ENCODE results near the gene APOLD1.

- PRO-cap, result no peak
CAGE:
- cytosol, long polyA minus RNA, result no peak
- cytosol, long polyA plus RNA, result no peak
- long polyA plus RNA, result no peak
- nucleus, long polyA minus RNA, result no peak
- nucleus, long polyA plus RNA, result no peak
Observed at GRCh38 chr12:12086880-12087490, 16.2 kb downstream of the BCL2L14 start.

- PRO-cap, result no peak
CAGE:
- cytosol, long polyA minus RNA, result no peak
- cytosol, long polyA plus RNA, result no peak
- long polyA plus RNA, result no peak
- nucleus, long polyA minus RNA, result no peak
- nucleus, long polyA plus RNA, result no peak
Observed at GRCh38 chr12:12179410-12180366, 87.2 kb downstream of the LRP6 start.

DNA sequence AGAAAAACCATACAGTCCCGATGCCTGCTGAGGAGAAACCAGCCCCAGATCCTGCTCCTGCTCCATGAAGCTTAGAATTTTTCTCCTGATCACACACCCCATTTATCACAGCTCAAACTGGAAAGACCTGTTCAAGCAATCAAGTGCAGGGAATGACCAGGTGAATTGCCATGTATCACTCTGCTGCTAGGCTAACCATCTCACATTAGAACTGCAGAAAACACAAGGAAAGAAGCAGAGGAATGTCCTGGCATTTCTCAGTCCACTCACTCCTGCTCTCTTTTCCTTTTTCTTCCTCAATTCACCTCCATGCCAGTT, 18.1 kb downstream of the MANSC1 start:
- PRO-cap, result no peak
CAGE:
- cytosol, long polyA minus RNA, result no peak
- cytosol, long polyA plus RNA, result no peak
- long polyA plus RNA, result no peak
- nucleus, long polyA minus RNA, result no peak
- nucleus, long polyA plus RNA, result no peak

DNA sequence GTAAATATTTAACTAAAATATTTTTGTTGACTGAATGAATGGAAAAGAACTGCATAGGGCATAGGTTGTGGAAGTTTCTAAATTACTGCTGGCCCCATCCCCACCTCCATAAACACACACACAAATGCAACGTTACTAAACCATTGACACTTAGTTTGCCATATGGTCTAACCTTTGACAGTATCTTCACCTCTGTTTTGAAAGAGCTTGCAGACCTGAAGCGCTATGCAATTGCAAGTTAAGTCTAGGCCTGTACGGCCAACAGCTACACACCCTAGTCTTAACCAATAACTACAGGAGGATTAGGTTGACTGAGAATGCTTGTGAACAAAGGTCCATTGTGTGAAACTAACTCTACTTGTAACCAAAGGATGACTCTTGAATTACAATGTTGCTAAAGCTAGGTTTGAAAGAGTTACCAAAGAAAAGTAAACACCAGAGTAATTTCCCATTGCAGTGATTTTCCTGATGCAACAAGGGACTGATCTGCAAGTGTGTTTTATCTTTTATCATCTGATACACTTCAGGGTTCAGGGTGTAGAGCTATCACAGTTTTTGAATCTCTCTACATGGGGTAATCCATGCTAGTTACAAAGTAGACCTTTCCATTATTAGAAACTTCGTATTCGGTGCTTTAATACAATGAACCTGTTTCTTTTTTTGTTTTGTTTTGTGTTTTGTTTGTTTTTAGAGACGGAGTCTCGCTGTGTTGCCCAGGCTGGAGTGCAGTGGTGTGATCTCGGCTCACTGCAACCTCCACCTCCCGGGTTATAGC, 1.1 kb upstream of the MANSC1 start:
- PRO-cap, result no peak
CAGE:
- cytosol, long polyA minus RNA, result no peak
- cytosol, long polyA plus RNA, result no peak
- long polyA plus RNA, result no peak
- nucleus, long polyA minus RNA, result no peak
- nucleus, long polyA plus RNA, result no peak

DNA sequence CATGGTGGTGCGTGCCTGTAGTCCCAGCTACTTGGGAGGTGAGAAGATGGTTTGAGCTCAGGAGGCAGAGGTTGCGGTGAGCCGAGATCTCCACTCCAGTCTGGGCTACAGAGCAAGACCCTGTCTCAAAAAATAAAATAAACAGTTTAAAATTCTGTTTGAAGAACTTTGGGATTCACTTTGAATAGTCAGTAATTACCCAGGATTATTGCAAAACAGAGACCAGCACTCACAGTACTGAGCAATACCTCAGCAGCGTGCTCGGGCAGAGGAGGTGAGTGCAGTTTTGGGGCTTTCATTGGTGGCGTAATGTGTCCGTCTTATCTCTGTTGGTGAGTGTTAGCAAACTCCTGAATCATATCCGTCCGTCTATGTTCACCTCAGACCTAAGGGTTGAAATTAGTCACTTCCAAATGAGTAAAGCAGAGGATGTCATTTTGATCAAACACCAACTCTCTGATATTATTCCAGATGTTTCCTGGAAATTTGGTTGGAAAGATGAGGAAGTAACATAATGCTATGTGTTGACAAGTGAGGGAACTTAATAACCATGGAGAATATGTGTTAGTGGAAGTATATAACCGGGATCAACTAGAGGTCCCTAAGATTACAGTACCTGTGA, 82.7 kb downstream of the BORCS5 start:
- PRO-cap, result bidirectional peak, plus-strand start at position 567 of the sequence, minus-strand start at position 239 of the sequence
CAGE:
- cytosol, long polyA minus RNA, result no peak
- cytosol, long polyA plus RNA, result no peak
- long polyA plus RNA, result no peak
- nucleus, long polyA minus RNA, result no peak
- nucleus, long polyA plus RNA, result no peak

- PRO-cap, result bidirectional peak, plus-strand start at chr12:12443799, minus-strand start at chr12:12443528
CAGE:
- cytosol, long polyA minus RNA, result no peak
- cytosol, long polyA plus RNA, result no peak
- long polyA plus RNA, result no peak
- nucleus, long polyA minus RNA, result no peak
- nucleus, long polyA plus RNA, result no peak
Observed at GRCh38 chr12:12443291-12444170, 86.7 kb downstream of the BORCS5 start.

DNA sequence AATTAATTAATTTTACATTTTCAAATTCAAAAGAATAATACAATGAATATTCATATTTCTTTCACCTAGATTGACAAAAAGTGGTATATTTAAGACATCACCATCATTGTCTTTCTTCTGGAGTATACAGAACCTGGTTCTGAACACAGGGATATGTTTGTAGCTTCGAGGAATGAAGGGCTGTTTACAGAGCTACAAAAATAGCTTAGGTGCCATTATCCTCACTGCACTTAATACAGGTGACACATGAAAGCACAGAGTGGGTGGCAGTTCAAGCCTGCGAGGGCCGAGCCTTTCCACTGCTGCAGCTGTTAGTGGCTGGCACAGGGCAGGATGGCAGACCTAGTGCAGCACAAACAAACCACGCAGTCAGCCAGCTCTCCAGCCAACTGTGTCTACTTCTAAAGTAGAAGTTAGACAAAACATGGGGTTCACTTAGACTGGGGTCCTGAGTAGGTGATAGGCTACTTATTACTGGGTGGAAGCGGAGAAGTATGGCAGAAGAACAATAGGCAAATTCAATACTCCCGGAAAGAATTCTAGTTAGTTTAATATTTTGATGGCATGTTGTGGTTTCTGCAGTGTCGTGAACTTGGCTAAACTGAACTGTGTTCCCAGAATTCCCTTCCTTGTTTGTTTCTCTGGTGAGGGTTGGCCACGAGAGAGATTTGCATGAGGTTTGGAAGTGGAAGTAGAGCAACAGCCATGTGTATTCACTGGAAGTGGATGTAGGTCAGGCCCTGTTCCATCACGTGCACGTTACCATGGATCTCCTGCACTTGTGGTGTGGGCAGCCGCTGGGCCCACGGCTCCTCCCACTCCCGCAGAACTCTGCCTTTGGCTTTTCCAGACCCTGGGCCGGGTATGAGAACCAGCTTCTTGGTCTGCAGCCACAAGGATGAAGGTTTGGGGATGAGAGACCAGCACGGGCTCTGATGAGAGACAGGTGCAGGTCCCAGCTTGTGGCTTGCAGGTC, 95.3 kb downstream of the DUSP16 start:
- PRO-cap, result no peak
CAGE:
- cytosol, long polyA minus RNA, result no peak
- cytosol, long polyA plus RNA, result no peak
- long polyA plus RNA, result no peak
- nucleus, long polyA minus RNA, result no peak
- nucleus, long polyA plus RNA, result no peak

GRCh38 chr12:12469093-12469878, 93.4 kb downstream of the DUSP16 start:
- PRO-cap, result no peak
CAGE:
- cytosol, long polyA minus RNA, result no peak
- cytosol, long polyA plus RNA, result no peak
- long polyA plus RNA, result no peak
- nucleus, long polyA minus RNA, result no peak
- nucleus, long polyA plus RNA, result no peak

- PRO-cap, result no peak
CAGE:
- cytosol, long polyA minus RNA, result no peak
- cytosol, long polyA plus RNA, result no peak
- long polyA plus RNA, result no peak
- nucleus, long polyA minus RNA, result no peak
- nucleus, long polyA plus RNA, result no peak
Observed at GRCh38 chr12:12519189-12519766, 43.4 kb downstream of the DUSP16 start.

DNA sequence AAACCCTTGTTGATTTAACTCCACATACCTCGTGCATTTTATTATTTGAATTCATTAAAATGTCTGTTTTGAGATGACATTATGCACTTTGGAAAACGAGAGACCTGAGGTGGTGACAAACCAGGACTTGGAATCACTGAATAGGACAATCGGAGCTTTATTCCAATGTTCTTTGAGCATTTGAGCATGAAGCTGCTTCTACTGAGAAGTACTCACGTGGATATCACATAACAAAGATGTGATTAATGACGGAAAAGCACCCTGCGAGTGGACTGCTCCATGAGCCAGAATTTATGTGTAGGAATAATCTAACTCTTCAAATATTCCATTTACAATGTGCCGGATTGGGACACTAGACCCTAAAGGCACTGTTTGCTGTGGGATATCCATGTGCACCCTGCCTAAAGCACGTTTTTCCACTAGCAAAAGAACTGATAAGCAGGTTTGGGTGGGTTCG, 820 bp upstream of the DUSP16 start:
- PRO-cap, result no peak
CAGE:
- cytosol, long polyA minus RNA, result no peak
- cytosol, long polyA plus RNA, result no peak
- long polyA plus RNA, result no peak
- nucleus, long polyA minus RNA, result no peak
- nucleus, long polyA plus RNA, result no peak

- PRO-cap, result no peak
CAGE:
- cytosol, long polyA minus RNA, result no peak
- cytosol, long polyA plus RNA, result no peak
- long polyA plus RNA, result no peak
- nucleus, long polyA minus RNA, result no peak
- nucleus, long polyA plus RNA, result no peak
Observed at GRCh38 chr12:12600656-12601293, 10.9 kb upstream of the CREBL2 start.

- PRO-cap, result no peak
CAGE:
- cytosol, long polyA minus RNA, result no peak
- cytosol, long polyA plus RNA, result no peak
- long polyA plus RNA, result no peak
- nucleus, long polyA minus RNA, result no peak
- nucleus, long polyA plus RNA, result no peak
Observed at GRCh38 chr12:12705888-12706344, 9.9 kb upstream of the GPR19 start.

GRCh38 chr12:12716624-12716667, 722 bp upstream of the CDKN1B start:
- PRO-cap, result bidirectional peak, plus-strand start at chr12:12716651, minus-strand start at chr12:12716320
CAGE:
- cytosol, long polyA minus RNA, result no peak
- cytosol, long polyA plus RNA, result no peak
- long polyA plus RNA, result no peak
- nucleus, long polyA minus RNA, result no peak
- nucleus, long polyA plus RNA, result no peak

DNA sequence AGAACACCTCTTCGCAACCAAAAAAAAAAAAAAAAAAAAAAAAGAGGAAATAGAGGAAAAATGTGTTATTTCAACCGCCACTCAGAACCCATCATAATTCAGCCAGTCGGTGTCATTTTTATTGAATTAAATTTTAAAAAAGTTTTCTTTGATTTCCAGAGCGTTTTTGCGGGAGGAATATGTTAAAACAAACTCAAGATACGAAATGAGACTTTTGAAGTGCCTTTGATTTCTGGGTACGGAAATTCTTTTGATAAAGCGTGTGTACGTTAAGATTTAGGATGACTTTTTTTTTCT, 8.9 kb downstream of the CDKN1B start:
- PRO-cap, result no peak
CAGE:
- cytosol, long polyA minus RNA, result no peak
- cytosol, long polyA plus RNA, result no peak
- long polyA plus RNA, result no peak
- nucleus, long polyA minus RNA, result no peak
- nucleus, long polyA plus RNA, result no peak

DNA sequence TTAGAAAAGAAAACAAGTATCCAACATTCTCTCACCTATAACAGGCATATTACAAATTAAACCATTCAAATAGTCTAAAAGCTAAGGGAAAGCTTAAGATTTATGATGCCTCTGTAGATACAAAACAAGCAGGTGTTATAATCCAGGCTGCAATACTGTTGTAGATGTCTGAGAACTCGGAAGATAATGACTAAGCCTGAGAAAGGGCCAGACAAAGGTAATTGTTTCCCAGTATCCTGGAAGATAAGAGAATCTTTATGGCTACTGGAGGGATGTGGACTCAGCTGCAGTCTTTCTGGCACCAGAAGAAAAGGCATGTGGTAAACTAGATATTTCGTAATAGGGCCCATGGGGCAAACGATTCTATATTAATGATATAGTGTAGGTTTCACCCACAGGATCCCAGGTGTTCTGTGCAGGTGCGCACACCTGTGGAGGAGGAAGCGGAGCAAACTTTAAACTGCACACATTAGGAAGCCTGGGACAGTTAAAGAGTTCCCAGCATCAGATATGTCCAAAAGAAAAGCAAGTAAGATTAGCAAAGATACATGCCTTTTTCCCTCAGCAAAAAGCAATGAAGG, 9.2 kb upstream of the APOLD1 start:
- PRO-cap, result no peak
CAGE:
- cytosol, long polyA minus RNA, result no peak
- cytosol, long polyA plus RNA, result no peak
- long polyA plus RNA, result no peak
- nucleus, long polyA minus RNA, result no peak
- nucleus, long polyA plus RNA, result no peak

DNA sequence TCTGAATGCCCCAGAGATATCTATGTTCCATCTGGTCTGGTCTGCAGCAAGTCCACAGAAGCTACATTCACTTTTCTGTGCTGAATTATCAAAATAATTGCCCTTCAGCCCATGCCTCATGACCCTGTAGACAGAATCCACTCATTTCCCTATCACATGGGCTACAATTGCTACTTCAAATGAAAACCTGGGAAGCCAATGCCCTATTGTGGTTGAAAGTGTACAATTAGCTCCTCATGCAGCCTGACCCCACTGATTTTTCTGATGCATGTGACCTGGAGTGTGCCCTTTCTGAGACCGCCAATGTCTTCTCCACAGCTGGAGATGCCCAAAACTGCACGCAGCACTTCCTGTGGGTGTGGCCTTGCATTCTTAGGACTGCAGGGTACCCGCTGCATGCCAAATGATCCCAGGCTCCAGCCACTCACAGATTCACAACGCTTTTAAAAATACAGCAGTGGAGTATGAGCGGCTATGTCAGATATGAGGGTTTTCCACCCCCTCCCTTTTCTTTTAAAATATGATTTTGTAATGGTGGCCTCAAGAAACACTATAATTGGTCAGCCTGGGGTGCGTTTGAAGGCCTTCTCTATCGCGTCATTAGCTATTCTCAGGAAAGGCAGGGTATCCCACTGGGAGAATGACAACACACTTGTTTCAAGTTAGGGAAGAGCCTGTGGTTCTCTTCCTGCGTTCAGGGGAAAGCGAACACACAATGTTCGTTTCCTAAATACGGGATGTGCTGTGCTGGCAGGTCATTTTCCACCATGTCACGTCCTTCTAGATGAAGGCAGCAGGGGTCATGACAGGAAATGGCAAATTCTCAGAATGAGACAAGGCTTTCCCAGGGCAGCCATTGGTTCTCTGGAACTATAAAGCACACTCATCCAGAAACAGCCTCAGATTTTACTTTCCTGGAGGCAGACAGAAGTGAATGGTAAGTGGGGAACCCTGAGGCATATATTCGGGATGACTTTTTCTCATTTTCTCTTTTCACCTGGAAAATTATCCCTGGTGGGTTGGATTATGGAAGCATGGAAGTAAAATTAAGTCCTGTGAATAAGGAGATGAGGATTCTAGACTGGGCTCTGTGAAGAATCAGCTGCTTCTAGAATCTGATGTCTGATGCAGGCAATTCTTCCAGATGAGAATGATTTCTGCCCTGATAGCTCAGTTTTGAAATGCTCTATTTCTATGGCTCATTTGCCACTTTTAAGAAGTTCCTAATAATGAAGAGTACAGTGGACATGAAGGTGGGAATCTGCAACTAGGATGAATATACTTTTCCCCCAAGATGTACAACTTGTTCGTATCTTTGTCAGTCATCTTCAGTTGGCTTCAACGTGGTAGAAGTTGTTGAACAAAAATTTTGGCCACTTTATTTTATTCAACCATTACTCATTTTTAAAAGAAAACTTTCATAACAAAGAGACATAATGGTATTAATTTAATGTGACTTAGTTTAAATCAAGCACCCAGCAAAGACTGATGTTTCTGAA, at the start of gene APOLD1:
Gene APOLD1, plus strand, starts transcription at position 902 of the 1,499 bp plus-strand sequence.
- PRO-cap, result bidirectional peak, plus-strand start at position 902 of the sequence, minus-strand start at position 762 of the sequence
CAGE:
- cytosol, long polyA minus RNA, result no peak
- cytosol, long polyA plus RNA, result start-site peak on the plus strand centred at position 785 of the sequence, 250 bp wide, 52 and 48 reads in 2 replicates
- long polyA plus RNA, result start-site peak on the plus strand centred at position 787 of the sequence, 245 bp wide, 59 and 146 reads in 2 replicates
- nucleus, long polyA minus RNA, result start-site peak on the plus strand centred at position 905 of the sequence, 9 bp wide, 441 reads
- nucleus, long polyA plus RNA, result start-site peak on the plus strand centred at position 924 of the sequence, 44 bp wide, 67 and 82 reads in 2 replicates

DNA sequence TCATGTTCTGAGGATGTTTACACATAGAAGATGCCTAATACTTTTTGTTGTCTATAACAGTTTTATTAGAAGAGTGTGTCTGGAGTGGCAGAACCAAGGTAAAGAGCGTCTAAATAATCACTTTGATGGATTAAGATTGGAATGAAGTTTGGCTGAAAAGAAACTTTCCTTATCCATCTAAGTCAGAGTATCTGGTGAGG, 18.6 kb downstream of the DDX47 start:
- PRO-cap, result no peak
CAGE:
- cytosol, long polyA minus RNA, result no peak
- cytosol, long polyA plus RNA, result no peak
- long polyA plus RNA, result no peak
- nucleus, long polyA minus RNA, result no peak
- nucleus, long polyA plus RNA, result no peak

- PRO-cap, result no peak
CAGE:
- cytosol, long polyA minus RNA, result no peak
- cytosol, long polyA plus RNA, result no peak
- long polyA plus RNA, result no peak
- nucleus, long polyA minus RNA, result no peak
- nucleus, long polyA plus RNA, result no peak
Observed at GRCh38 chr12:12836713-12837550, 23.8 kb downstream of the DDX47 start.

DNA sequence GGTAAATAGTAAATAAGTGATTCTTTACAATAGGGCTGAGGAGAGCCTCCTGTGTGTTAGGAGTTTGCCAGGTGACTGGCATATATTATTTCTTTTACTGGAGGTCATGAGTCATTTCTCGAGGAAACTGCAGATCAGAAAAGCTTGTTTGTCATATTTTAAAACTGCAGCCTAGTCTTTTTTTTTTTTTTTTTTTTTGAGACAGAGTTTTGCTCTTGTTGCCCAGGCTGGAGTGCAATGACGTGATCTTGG, 25.2 kb downstream of the DDX47 start:
- PRO-cap, result unidirectional peak, minus-strand start at position 77 of the sequence
CAGE:
- cytosol, long polyA minus RNA, result no peak
- cytosol, long polyA plus RNA, result no peak
- long polyA plus RNA, result no peak
- nucleus, long polyA minus RNA, result no peak
- nucleus, long polyA plus RNA, result no peak

DNA sequence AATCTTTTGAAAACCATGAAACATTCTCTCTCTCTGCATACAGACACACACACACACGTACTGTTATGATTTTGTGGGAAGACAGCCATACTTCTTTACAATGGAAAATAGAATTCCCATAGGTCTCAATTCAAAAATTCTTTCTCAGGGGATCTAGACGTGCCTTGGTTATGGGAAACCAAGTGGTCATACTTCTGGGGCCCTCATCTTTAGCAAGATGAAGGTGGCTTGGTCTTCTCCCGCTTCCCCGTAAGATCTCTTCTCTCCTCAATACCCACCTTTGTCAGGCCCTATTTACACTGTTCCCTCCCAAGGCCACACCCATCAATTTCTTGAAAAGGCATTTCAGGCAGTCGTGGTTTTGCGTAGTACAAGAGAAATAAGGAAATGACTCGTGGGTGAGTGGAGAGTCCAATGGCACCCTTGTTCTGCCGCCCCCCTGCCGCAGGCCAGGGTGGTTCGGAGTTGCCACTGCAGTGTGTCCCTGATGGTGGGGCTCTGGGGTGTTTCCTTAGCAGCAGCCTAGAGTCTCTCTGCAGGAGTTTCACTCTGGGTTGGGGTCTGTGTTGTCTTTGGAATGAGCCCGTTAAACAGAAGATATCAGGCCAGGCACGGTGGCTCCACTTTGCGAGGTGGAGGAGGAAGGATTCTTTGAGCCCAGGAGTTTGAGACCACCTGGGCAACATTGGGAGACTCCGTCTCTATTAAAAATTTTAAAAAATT, 9.8 kb upstream of the GPRC5A start:
- PRO-cap, result no peak
CAGE:
- cytosol, long polyA minus RNA, result no peak
- cytosol, long polyA plus RNA, result no peak
- long polyA plus RNA, result no peak
- nucleus, long polyA minus RNA, result no peak
- nucleus, long polyA plus RNA, result no peak

Measured in endothelial cell of umbilical vein (primary cell).